Hair follicle dermal papilla cell (primary cell): ENCODE measurements around the genes CMA1, GZMB and STXBP6.

DNA sequence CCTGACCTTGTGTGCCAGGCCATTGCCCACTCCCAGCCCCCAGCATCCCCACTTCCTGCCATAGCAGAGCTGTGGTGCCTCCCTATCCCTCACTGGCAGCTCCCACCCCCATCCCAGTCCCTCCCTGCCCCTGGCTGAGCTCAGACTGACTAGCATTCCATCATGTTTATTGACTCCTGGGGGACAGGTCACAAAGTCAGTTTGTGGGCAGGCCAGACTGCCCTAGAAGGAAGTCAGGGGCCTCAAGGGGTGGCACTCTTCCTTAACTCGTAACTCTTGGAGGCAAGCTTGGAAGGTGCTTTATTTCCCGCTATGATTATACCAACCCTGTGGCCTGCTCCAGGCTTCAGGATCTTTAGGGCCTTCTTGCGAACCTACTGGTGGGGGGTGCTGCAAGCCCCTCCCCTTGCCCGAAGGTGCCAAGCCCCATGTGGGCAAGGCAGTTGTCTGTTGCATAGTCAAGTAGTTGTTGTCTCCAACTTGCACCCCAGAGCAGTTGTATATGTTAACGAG lies 1.1 kb upstream of the ADCY4 start:
- CAGE, long polyA plus RNA: no peak

DNA sequence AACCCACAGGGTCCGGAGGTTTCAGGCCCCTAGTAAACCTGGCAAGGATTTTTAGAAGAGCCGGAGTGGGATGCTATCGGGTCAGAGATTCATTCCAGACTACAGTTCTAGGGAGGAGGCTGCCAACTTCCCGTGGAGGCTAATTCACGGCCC lies 836 bp upstream of the NFATC4 start:
- CAGE, long polyA plus RNA: no peak

DNA sequence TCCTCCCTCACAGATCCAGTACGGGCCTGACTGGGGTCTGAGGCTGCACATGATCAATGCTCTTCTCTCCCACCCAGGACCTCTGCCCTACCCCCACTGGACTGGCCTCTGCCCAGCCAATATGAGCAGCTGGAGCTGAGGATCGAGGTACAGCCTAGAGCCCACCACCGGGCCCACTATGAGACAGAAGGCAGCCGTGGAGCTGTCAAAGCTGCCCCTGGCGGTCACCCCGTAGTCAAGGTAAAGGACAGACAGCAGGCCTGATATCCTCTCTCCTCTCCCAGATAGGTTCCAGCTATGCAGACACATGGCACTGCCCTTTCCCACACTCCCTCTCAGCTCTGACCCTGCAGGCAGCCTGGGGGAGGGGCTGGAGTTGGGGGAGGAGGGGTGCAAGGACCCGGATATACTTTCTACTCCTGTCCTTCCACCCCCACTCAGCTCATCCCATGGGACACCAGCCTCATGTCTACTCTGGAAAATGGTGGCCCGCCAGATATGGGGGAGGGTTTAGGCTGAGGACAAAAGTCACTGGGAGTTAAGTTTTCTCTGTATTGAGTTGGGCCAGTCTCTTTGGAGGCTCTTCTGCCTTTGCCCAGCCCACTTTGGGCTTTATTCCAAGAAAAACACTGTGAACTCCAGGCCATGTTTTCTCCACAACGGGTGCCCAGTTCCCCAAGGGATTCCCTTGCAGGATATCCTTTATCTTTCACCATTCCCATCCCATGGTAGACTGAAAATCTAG lies 4.6 kb downstream of the NFATC4 start:
- CAGE, long polyA plus RNA: no peak

DNA sequence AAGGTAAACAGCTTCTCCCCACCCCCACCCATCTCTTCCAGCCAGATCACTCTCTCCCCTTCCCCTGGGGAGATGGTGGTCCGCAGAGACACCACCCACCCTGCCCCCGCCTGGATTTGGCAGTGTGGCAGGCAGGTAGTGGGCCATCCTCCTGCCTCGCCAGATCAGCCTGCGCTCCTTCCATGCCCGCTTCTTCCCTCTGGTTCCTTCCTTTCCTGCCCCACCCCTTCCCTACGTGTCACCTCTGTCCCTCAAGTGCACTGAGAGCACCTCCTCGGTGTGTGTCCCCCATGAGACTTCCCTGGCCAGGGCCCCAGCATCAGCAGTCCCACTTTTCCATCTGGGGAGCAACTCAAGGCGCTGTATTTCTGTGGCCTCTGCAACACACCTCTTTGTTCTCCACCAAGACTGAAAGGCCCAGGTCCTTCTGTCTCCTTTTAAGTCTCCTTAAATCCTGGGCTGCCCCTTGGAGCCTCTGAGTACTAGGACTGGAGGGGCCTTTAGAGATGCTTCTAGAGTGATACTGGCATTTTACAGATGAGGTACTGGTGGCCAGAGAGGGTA lies 721 bp downstream of the NYNRIN start:
- CAGE, long polyA plus RNA: no peak

DNA sequence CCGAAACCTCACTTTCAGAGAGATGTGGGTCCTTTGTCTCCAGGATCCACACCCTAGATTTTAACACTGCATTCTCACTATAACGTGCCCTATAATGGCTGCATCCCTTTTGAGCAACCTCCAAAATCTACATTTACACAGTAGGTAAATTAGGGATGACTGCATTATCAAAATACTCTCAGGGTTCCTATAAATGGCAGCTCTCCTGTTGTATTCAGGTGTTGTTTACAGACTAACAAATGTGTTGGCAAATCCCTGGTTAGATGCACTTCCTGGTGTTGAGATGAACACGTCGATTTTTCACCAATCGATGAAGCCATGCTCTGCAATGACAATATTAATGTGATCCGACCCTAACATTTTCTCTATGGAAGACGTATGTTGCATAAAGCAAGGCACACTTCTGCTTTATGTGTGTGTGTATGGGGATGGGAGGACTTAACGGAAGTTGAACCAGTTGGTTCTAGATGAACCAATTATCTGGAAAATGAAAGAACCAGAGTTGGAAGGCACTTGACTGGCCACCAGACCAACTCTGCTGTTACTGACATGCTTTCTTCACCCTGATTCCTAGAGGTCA lies 4.5 kb downstream of the SDR39U1 start:
- CAGE, long polyA plus RNA: no peak

DNA sequence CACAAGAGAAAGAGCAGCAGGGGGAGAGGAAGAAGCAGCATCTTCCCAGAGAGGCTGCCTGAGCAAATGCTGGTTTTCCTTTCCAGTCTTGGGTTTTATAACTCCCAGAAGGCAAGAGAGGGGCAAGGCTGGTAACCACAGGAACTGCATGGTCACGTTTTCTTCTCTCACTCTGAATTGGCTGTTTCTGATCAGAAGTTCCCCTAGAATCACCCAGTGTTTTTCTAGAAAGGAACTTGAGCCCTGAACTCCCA lies at the start of gene CMA1:
Gene CMA1, minus strand, starts transcription at position 71 of the 254 bp plus-strand sequence.
- CAGE, long polyA plus RNA: no peak

- CAGE, long polyA plus RNA: no peak
Observed at GRCh38 chr14:24634097-24634625, at the start of gene GZMB. TSS of gene GZMB (minus strand) at chr14:24634190.

GRCh38 chr14:24662684-24663169 lies 28.7 kb upstream of the GZMB start:
- CAGE, long polyA plus RNA: no peak

- CAGE, long polyA plus RNA: no peak
Observed at GRCh38 chr14:24678918-24679117, 44.8 kb upstream of the GZMB start.

DNA sequence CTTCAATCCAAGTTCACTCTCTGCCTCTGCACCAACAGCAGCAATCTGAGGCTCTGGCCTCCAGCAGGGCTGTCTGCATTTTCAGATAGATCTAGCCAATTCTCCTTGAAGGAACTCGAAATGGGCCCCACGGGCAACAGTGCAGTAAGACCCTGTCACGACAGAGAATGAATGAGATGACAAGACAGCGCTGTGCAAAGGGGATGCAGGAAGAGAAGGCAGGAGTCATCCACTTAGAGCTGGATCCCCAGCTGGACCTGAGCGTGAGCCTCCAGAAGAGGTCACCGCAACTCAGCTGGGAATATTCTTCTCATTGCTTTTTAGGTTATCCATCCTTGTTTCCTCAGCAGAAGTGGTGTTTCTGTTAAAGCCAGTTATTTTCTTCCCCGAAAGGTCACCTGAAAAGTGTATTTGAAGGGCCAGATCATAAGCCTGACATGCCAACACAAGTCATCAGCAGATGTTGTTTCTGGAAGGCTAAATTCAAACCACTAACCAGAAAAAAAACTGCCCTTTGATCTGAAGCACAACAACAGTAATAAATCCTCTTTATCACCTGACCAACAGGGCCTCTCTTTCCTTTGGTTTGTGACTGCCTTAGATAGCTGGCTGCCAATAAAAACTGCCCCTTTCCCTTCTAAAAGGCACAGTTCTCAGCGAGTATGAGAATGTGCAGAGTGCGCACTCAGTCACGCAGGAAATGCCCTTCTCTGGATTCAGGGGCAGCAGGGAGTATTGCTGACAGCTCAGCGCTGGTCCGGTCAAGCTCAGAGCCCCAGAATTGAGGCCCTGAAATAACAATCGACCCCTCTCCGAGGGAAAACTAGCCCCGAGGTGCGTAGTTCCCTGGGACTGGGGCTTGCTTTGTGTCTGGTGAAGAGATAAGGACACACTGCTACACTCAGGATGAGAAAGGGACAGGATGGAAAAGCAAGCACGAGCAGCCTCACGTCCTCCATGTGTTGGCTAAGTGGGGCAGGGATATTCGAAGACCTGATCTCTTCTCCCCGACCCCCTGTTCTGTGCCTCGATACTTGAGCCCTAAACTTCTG lies 184.0 kb upstream of the GZMB start:
- CAGE, long polyA plus RNA: no peak

GRCh38 chr14:25049421-25050492 lies at the start of gene STXBP6:
TSS of gene STXBP6 (minus strand) at chr14:25050147.
- CAGE, long polyA plus RNA: no peak

DNA sequence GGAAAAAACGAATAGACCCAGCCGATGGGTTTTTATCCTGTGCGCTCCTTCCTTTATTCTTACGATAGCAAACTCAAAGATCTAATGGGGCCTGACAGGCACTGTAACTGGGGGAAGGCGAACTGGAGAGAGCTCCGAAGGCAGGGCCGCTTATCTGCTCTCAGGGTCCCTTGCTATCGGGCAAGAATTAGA lies 459 bp upstream of the STXBP6 start:
- CAGE, long polyA plus RNA: no peak

GRCh38 chr14:25050702-25051217 lies 813 bp upstream of the STXBP6 start:
- CAGE, long polyA plus RNA: no peak

GRCh38 chr14:26337299-26337745 lies 260.5 kb downstream of the NOVA1 start:
- CAGE, long polyA plus RNA: no peak

GRCh38 chr14:26538677-26539344 lies 59.0 kb downstream of the NOVA1 start:
- CAGE, long polyA plus RNA: no peak

DNA sequence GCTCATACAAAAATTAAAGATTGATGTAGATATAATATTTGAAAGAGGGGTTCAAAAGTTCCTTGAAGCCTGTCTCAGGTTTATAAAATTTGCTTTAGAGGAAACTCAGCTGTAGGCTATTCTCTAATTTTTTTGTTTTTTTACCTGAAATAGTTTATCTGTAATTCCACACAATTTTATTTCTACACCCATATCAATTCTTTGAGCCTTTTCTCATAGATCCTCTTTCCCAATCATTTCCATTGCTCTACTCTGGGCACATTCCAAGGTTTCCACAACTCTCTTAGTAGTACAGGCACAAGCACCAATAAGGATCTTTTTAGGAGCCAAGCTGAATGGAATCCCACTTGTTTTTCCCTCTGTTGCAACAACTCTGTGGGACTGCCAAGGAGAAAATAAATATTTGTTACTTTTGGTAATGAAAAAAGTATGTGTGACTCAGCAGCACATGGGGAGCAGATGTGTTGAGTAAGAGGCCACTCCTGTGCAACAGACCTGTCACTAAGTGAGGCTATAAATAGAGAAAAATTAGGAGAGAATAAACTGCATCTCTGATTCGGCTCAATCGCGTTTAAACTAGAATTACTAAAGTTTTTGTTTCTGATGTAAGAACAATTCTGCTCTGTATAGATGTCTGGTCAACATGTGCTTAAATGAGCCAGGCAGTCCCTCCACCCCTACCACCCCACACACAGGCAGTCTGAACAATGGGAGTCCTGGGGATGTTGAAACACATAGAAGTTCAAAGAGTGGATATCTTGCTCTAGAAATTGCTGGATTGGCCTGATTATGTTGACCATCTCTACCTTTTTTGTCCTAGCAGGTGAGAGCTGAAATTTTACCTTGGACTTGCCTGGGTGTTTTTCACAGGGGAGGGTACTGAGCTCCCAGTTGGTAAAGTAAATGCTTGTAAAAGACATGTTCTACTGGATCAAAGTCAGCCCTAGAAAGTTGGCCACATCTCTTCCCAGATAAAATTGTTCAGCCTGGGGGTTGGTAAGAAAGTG lies 244.2 kb upstream of the NOVA1 start:
- CAGE, long polyA plus RNA: no peak

DNA sequence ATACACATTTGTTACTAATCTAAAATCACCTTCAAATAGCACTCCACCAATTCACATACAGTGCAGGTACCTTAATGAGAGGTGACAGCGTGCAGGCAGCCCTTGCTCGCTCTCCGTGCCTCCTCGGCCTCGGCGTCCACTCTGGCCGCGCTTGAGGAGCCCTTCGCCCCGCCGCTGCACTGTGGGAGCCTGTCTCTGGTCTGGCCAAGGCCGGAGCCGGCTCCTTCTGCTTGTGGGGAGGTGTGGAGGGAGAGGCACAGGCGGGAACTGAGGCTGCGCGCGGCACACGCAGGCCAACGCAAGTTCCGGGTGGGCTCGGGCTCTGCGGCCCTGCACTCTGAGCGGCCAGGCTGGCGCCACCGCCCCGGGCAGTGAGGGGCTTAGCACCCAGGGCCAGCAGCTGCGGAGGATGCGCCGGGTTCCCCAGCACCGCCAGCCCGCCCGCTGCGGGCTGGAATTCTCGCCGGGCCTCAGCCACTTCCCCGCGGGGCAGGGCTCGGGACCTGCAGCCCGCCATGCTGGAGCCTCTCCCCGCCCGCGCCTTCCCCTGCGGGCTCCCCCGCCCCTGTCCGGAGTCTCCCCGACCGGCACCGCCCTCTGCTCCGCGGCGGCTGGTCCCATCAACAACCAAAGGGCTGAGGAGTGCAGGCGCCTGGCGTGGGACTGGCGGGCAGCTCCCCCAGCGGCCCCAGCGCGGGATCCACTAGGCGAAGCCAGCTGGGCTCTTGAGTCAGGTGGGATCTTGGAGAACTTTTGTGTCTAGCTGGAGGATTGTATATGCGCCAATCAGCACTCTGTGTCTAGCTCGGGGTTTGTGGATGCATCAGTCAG lies 921.3 kb upstream of the FOXG1 start:
- CAGE, long polyA plus RNA: no peak

- CAGE, long polyA plus RNA: no peak
Observed at GRCh38 chr14:28785128-28785981, 18.8 kb downstream of the FOXG1 start.

DNA sequence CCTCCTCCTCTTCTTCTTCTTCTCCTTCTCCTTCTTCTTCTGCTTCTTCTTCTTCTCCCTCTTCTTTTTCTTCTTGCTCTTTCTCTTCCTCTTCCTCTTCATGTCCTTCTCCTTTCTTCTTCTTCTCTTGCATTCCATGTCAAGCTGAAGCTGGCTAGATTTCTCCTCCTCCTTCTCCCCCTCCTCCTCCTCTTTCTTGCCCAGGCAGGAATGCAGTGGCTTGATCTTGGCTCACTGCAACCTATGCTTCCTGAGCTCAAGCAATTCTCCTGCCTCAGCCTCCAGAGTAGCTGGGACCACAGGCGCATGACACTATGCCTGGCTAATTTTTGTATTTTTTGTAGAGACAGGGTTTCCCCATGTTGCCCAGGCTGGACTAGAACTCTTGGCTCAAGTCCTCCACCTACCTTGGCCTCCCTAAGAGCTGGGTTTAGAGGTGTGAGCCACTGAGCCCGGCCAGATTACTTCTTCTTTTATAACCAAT lies 297.6 kb downstream of the PRKD1 start:
- CAGE, long polyA plus RNA: no peak

GRCh38 chr14:29663406-29664039 lies 264.1 kb downstream of the PRKD1 start:
- CAGE, long polyA plus RNA: no peak